HT1080 (cell line): ENCODE measurements around a stretch of chr22.

DNA sequence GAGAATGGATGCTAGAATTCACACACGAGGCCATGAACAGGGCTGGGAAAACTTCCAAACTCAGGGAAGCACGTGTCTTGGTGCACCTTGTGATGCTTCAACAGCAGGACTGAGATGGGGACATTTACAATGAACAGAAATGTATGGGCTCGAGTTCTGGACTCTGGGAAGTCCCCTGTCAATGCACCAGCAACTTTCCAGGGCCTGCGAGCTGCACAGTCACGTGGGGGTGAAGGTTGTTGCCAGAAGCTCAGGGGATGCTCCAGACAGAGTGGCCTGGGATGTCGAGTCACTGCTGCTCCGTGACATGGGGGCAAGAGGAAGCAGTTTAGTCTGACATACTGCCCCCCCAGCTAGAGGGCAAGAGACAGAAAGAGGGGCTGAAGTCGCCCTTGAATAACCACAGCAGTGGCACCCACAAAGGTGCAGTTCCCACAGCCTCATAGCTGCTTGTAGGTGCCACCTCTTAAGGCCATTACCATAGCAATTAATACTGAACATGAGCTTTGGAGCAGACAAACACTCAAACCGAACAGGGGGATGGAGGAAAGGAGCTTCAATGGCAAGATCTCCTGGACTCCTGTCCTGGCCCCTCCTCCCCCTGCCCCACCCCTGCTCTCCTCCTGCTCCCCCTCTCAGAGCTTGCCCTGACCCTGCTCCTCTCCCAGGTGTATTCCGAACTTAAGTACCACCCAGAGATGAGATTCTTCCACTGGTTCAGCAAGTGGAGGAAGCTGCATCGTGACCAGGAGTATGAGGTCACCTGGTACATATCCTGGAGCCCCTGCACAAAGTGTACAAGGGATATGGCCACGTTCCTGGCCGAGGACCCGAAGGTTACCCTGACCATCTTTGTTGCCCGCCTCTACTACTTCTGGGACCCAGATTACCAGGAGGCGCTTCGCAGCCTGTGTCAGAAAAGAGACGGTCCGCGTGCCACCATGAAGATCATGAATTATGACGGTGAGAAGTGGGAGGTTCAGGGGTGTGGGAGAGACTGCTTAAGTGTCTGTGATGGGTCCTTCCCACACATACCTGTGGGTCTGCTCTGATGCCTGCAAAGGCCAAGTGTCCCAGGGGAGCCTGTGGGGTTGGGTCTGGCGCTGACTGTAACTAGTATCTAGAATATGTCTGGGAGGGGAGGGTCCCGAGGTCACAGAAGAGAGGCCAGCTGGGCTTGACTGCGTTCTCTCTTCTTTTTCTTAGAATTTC is 3.6 kb downstream of the APOBEC3G start:
RAMPAGE:
- cytosol, long total RNA = no peak
- long total RNA = no peak
- nucleus, long total RNA = no peak

DNA sequence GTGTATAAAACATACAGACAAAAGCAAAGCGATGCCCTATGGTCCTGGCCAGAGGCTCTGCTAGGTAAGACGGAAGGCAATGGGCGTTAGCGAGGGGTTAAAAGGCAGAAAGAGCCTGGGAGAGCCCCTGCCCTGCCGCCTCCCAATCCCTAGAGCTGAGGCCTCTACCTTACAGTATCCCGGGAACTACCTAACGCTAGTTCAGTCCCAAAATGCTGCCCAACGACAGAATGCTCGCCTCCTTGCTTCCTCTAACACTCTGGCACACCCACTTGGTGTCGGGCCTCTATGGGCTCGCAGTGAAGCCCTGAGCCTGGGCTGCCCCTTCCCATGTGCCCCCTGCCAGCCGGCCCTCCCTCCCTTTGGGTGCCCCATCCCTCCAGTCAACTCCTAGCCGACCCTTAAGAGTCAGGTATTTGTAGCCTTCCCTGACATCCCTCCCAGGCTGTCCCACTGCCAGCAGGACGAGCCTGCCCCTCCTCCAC is 8.5 kb downstream of the CBX7 start:
RAMPAGE:
- cytosol, long total RNA = no peak
- long total RNA = no peak
- nucleus, long total RNA = no peak

GRCh38 chr22:39153626-39153911 is 1.1 kb upstream of the CBX7 start:
RAMPAGE:
- cytosol, long total RNA = no peak
- long total RNA = no peak
- nucleus, long total RNA = no peak

RAMPAGE:
- cytosol, long total RNA = no peak
- long total RNA = no peak
- nucleus, long total RNA = no peak
Observed at GRCh38 chr22:39214281-39215385, 30.1 kb downstream of the PDGFB start.

DNA sequence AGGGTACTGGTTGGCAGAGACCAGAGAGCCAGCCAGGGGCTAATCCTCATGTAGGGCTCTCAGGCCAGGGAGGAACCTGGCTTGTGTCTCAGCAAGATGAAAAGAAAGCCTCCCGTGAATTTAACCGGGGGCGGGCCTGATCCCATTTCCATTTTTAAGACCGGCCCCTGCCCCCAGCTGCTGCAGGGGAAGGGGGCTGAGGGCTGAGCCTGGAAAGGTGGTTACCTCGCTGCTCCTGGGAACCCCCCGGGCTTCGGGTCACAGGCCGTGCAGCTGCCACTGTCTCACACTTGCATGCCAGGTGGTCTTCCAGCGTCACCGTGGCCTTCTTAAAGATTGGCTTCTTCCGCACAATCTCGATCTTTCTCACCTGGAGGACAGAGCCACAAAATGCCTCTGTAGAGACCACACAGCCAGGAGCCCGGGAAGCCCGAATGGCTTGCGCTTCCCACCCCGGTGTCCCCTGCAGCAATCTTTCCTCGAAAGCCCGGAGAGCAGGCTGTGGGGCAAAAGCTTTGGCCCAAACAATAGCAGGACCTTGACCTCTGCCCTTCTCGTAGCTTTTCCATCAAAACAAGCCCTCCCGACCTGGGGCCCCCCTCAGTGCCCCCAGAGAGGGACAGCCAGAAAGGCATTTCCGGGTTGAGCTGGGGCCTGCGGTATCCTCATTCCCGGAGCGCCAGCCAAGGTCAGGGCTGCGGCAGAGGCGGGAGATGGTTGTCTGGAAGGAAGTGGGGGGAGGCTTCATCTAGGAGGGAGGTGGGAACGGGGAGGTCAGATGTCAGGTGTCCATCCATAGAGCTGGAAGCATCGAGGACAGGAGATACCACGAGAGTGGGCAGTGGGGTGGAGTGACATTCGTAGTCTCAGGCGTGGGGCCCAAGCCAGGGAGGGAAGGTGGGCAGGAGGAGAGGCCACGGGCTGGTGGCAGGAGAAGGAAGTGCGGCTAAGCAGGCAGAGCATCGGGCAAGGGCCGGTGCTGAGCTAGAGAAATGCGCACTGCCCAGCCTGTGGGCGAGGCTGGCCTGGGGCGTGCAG is 14.6 kb downstream of the PDGFB start:
RAMPAGE:
- cytosol, long total RNA = no peak
- long total RNA = no peak
- nucleus, long total RNA = no peak

DNA sequence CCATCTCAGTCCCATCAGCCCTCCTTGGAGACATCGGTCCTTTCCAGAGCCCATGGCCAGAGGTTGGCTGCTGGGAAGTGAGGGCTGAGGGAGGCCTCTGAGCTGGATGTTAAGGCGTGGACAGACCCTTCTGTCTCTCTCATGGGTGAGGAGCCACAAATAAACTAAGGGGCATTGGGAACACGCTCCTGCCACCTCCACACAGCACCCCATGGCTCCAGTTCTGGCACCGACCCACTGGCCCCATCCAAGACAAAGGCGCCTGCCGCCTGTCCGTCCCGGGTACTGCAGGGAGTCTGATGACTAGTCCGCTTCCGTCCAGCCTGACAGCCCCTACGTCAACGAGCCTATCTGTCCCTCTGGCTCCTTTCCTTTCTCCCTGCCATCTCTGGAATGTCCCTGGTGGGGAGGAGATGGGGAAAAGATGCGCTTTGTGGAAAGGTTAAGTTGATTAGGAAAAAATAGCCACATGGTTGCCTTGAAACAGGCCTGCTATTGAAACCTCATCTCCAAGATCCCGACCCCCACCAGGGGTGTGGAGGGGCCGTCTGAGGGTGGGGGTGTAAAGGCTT is 10.4 kb downstream of the PDGFB start:
RAMPAGE:
- cytosol, long total RNA = no peak
- long total RNA = no peak
- nucleus, long total RNA = no peak

GRCh38 chr22:39289128-39289510 is 30.3 kb downstream of the RPL3 start:
RAMPAGE:
- cytosol, long total RNA = no peak
- long total RNA = no peak
- nucleus, long total RNA = no peak

DNA sequence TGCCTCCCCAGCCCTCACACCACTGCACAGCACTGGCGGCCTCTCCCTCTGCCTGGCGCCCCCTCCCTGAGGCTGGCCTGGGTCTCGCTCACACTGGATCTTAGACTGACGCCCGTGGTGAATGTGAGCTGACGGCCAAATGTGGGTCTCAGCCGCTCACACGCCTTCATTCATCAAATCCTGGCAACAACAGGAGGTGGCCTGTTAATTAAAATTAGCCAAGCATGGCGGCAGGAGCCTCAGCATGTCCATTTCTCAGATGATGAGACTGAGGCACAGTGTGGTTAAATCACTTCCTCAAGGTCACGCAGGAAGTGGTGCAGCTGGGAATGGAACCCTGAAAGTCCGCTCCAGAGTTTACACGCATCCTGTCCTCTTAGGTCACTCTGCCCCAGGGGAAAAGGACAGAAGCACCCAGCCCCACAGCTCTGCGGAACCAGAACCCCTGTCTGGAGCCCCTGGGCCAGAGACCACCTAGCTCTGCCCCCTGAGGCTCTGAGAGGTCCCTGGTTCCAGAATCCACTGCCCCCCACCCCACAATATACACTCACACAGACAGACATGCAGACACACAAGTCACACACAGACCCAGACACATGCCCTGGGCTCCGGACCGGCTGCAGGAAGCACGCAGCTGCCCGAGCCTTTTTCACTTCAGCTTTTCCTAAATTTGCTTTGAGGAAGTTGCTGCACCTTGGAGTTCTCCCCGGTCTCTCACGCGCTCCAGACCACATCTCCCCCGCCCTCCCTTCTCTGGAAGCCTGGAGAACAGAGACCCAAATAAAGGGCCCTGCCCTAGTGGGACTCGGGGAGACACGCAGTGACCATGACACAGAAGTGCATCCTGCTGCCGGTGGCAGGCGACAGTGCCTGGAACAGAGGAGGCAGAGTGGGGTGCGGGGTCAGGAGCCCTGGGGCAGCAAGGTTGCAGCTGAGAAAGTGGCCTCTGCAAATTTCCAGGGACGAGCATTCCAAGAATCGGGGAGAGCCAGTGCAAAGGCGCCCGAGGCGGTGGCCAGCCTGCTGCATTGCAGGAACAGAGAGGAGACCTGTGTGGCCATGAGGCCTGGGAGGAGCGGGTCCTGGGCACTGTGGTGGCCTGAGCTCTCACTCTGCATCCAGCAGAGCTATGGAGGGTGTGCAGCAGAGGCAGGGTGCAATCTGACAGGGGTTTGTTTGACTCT is 19.4 kb downstream of the RPL3 start:
RAMPAGE:
- cytosol, long total RNA = no peak
- long total RNA = no peak
- nucleus, long total RNA = no peak

GRCh38 chr22:39313471-39314532 is 5.6 kb downstream of the RPL3 start:
RAMPAGE:
- cytosol, long total RNA = no peak
- long total RNA = no peak
- nucleus, long total RNA = no peak

DNA sequence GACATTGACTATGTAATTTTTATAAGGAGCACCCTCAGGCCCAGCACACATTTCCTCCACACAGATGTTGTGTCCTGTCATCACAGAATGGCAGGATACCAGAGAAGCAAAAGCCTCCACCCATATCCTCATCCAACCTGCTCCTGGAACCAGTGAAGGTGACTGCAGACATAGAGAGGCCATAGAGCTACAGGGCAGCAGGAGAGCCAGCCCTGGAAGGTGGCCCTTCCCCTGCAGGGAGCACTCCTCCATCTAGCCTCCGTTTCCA is 1.0 kb upstream of the SYNGR1 start:
RAMPAGE:
- cytosol, long total RNA = no peak
- long total RNA = no peak
- nucleus, long total RNA = no peak

RAMPAGE:
- cytosol, long total RNA = no peak
- long total RNA = no peak
- nucleus, long total RNA = no peak
Observed at GRCh38 chr22:39350213-39350730, 481 bp downstream of the SYNGR1 start.

DNA sequence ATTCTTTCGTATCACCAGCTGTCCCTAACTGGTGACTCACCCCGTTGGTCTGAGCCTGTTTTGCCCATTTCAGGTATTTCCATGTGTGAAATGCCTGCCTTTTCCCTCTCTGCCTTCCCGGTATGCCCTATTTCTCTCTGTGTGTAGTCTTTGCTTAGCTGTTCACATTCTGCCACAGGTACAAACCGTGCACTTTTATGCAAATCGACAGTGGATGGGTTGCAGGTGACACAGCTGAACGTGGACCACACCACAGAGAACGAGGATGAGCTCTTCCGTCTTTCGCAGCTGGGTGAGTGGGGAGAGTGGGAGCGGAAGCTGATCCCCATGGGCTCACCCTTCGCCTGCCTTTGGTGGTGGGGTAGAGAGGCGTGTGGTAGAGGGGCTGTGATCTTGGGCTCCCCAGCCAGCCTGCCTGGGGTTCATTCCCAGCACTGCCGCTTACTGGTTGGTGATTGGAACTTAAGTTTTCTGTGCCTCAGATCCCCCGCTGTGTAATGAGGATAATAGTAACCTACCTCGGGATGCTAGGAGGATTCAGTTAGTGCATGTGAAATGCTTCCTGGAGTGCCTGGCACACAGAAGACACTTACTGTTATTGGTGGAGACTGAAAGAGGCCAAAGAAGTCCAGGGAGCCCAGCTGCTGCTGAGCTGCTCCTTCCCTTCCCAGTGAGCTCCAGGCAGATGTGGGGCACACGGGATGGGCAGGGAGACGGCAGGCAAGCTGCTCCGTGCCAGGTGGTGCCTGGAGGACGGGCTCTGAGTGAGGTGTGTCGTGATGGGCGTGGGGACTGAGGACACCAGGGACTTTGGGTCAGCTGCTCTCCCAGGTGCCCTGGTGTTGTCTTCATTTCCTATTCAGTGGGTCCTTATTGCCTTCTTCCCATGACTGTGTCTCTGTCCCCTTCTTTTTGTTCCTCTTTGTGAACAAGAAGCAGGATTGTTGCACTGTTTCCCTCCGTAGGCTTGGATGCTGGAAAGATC is 19.3 kb downstream of the TAB1 start:
RAMPAGE:
- cytosol, long total RNA = no peak
- long total RNA = no peak
- nucleus, long total RNA = no peak

GRCh38 chr22:39463889-39464356 is 7.1 kb downstream of the MGAT3 start:
RAMPAGE:
- cytosol, long total RNA = no peak
- long total RNA = no peak
- nucleus, long total RNA = no peak

GRCh38 chr22:39473860-39475064 is 17.4 kb downstream of the MGAT3 start:
RAMPAGE:
- cytosol, long total RNA = no peak
- long total RNA = no peak
- nucleus, long total RNA = no peak

GRCh38 chr22:39527015-39527479 is 5.5 kb downstream of the RPS19BP1 start:
RAMPAGE:
- cytosol, long total RNA = no peak
- long total RNA = no peak
- nucleus, long total RNA = no peak

RAMPAGE:
- cytosol, long total RNA = no peak
- long total RNA = no peak
- nucleus, long total RNA = no peak
Observed at GRCh38 chr22:39534350-39535322, 2.1 kb upstream of the RPS19BP1 start.

DNA sequence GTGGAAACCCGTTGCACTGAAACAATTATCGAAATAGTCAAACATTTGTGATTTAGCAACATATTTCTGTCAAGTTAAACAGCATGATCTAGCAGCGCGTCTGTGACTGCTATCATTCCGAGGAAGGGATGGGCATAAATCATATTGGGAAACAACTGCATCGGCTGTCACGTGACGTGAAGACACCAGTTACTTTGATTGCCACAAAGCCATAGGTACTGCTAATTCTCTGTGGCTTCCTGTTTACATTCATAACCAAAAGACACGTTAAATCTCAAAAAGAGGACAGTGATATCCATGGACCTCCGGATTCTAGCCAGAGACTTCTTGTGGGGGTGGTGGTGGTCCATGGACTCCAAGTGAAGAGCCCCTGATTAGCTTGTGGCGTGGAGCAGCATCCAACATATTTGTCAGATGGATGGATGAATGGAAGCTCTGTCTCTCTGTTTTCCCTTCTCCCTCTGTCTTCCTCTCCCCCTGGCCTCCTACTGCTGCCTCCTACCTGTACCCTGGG is 87.9 kb downstream of the CACNA1I start:
RAMPAGE:
- cytosol, long total RNA = no peak
- long total RNA = no peak
- nucleus, long total RNA = no peak

RAMPAGE:
- cytosol, long total RNA = no peak
- long total RNA = no peak
- nucleus, long total RNA = no peak
Observed at GRCh38 chr22:39723633-39724356, 153.2 kb downstream of the CACNA1I start.

DNA sequence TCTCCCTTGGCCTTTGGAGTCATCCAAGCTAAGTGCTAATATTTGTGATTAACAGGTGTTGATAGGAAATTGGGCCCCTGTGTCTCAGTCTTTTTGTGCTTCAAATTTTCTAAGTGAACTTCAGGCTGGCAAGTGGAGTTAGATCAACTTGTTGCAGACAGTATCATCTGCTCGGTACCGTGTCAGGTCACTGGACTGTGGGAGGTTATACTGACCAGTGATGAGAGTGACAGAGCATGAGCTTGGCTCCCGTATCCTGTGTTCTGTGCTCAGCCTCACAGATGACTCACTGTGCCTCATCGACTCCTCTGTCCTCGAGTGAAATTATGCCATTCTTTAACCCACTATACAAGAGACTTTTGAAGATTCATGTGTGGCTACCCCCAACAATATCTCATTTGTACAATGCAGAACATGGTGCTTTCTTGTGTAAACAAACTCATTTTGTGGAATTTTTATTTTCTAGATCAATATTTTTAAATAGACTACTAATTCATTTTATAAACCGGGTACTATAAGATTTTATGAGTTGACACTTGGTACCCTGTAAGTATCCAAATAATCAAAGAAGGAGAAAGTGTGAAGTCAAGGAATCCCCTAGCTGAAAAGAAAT is 7.9 kb downstream of the GRAP2 start:
RAMPAGE:
- cytosol, long total RNA = no peak
- long total RNA = no peak
- nucleus, long total RNA = no peak

DNA sequence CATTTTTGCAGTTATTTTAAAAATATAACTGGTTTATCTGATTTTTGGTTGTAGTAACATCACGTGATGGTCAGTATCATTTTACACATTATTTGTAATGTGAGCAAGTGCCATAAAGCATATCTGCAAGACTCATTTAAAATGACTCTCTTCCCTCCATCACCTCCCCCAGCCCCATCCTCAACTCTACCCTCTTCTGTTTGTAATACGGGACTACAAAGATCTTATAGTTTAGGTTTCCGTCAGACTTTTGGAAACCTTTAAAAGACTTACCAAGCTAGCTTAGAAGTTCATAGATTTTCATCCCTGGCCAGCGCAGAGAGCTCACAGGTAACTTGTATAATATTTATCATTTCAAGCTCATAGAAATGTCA is 10.3 kb downstream of the GRAP2 start:
RAMPAGE:
- cytosol, long total RNA = no peak
- long total RNA = no peak
- nucleus, long total RNA = no peak